Non-pigmented ciliary epithelial cell (primary cell): ENCODE data around the genes ACTR6, ARL1, DRAM1, ASCL1 and UQCC6.

- RRBS: 2% methylated on average over 8 of the region's 43 CpGs
These were observed at the start of gene ACTR6 for GRCh38 chr12:100200374-100201336. Gene ACTR6 (plus strand): TSS chr12:100200815.

DNA sequence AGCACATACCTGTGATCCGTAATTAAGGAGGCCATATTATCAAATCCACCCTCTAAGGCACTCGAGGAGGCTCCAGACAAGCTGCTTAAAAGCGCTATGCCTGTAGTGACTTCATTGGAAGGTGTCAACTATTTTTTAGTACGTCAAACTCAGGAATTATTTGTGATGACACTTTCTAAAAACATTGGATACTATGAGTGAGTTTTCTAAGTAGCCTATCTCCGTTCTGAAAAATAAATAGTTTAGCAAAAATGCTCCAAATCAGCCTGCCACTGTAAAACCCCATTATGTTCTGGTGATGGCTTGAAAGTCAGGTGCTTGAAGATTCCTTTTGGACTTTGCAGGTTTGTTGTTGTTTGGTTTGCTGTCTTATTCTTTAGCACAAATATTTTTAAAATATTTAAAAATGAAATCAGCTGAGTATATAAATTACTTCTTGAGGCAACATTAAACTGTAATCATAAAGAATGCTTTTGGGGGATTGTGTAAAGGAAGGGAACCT lies 1.1 kb downstream of the SCYL2 start:
- RRBS: no CpG with 5 or more reads among the region's 5 CpGs

GRCh38 chr12:100328903-100329404 lies 27.9 kb upstream of the SLC17A8 start:
- RRBS: no CpG with 5 or more reads among the region's 2 CpGs

DNA sequence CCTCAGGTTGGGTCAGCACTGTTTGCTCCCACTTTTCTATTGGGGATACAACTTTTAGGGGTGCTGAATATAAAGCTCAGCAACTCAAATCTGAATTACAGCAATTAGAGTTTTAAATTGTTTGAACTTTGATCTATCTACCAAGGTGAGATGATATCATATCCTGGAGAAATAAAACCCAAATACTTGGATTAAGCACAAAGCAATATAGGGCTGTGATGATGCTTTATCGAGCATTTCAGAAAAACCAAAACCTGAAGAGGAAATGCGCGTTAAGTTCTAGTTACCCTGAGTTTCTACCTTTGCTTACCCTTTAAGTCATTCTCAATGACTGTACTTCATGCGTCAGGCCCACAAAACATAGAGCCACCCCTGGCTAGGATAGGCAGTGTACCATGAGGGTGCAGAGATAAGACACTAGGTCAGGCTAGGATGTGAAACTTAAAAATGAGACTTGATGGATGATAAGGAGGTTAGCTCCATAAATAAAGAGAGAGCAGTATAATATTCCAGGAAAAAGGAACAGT lies 100.0 kb downstream of the GAS2L3 start:
- RRBS: no CpG with 5 or more reads among the region's 4 CpGs

- RRBS: 2% methylated on average over 33 of the region's 81 CpGs
These were observed 77.5 kb upstream of the ANO4 start for GRCh38 chr12:100716877-100717579.

DNA sequence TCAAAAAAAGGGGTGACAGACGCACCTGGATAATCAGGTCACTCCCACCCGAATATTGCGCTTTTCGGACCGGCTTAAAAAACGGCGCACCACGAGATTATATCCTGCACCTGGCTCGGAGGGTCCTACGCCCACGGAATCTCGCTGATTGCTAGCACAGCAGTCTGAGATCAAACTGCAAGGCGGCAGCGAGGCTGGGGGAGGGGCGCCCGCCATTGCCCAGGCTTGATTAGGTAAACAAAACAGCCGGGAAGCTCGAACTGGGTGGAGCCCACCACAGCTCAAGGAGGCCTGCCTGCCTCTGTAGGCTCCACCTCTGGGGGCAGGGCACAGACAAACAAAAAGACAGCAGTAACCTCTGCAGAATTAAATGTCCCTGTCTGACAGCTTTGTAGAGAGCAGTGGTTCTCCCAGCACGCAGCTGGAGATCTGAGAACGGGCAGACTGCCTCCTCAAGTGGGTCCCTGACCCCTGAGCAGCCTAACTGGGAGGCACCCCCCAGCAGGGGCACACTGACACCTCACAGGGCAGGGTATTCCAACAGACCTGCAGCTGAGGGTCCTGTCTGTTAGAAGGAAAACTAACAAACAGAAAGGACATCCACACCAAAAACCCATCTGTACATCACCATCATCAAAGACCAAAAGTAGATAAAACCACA lies 63.6 kb downstream of the SLC5A8 start:
- RRBS: no CpG with 5 or more reads among the region's 20 CpGs

DNA sequence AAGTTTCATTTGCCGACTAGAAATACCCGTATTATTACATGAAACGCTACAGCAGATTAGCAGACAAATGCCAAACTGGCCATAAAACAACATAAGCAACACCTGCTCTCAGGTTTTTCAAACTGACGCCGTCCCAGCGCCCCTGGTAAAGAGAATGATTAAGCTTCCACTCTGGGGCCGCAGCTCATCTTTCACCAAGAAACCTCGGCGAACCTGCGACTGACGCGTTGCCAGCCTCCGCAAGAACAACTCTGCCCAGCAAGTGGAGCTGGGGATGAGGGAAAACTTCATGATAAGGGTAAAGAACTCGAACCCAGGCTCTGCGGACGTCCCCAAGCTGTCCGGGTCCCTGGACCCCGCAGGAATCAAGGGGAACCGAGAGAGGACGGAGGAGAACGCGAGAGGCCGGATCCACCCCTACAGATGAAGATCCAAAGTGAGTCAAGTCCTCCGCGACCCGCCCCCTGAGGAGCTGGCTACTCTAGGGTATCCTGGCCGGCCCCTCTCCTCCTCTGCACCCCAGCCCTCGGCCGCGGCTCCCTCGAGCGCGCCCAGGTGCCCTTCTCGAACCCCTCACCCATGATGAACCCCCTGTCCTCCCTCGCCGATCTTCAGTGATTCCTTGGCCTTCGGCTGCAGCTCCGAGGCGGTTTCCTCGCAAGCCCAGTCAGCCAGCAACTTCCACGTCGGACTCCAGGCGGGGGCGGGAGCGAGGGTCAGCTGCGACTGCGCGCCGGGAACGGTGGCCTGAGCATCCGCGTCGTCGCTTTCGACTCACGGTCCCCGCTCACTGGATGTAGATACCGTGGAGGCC lies at the start of gene ARL1:
Gene ARL1 (minus strand): TSS at position 708 of the 814 bp plus-strand sequence.
- RRBS: 4% methylated on average over 6 of the region's 58 CpGs

DNA sequence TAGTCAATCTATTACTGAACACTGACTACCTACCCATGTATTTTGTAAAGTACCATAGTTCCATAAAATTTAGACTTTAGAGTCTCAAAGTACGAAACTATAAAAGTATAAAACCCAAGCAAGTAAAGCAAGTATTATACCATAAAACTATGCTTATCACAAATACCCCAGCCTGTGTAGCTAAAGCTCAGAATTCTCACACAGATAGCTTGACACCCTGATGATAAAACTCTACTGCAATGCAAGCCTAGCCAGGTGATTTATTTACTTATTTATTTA lies 6.7 kb upstream of the CHPT1 start:
- RRBS: no CpG with 5 or more reads among the region's 1 CpG

GRCh38 chr12:101773297-101774050 lies 34.2 kb upstream of the SYCP3 start:
- RRBS: no CpG with 5 or more reads among the region's 11 CpGs

DNA sequence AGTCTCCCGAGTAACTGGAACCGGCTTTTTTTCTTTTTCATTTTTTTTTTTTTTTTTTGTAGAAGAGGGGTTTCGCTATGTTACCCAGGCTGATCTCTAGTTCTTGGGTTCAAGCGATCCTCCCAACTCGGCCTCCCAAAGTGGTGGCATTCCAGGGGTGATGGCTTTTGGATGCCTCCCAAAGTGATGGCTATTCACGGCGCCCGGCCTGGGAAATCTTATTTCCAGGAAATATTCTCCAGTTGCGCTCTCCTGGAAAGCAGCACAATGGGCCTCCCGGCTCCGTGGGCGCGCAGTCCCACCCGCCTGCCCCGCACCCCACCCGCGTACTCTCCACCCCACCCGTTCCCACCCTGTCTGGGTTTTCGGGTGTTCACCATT lies 690 bp upstream of the DRAM1 start:
- RRBS: 22% methylated on average over 3 of the region's 19 CpGs

DNA sequence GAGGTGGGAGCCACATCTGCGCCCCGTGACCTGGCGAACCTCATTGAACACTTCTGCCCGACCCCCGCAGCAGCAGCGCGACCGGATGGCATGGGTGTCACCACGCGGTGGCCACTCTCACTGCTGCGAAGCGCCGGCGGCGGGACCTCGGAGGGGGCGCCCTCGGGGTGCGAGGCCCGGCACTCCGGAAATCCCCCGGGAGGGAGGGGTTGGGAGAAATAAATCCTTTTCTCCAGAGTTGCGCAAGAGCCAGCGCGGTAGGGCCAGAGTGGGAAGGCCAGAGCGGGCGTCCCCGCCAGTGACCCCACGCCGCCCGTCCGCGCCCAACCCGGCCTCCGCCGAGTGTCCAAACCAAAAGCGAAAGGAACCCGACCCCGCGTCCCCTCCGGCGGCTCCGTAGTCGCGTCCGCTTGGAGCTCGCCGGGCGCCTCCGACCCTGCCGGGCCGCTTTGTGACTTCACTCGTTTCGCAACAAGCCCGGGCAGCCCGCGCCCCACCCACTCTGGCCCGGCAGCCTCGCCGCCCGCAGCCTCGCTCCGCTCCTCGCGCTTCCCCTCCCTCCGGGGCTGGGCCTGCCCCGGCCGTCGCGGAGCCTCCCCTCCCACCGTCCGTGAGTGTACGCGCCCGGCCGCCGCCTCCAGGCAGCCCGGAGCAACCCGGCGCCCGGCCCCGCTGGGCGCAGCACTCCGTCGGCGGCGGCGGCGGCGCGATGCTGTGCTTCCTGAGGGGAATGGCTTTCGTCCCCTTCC lies at the start of gene DRAM1:
Gene DRAM1 (plus strand): TSS at position 500 of the 749 bp plus-strand sequence.
- RRBS: 2% methylated on average over 39 of the region's 92 CpGs

GRCh38 chr12:101878260-101878615 lies 858 bp downstream of the DRAM1 start:
- RRBS: no CpG with 5 or more reads among the region's 5 CpGs

DNA sequence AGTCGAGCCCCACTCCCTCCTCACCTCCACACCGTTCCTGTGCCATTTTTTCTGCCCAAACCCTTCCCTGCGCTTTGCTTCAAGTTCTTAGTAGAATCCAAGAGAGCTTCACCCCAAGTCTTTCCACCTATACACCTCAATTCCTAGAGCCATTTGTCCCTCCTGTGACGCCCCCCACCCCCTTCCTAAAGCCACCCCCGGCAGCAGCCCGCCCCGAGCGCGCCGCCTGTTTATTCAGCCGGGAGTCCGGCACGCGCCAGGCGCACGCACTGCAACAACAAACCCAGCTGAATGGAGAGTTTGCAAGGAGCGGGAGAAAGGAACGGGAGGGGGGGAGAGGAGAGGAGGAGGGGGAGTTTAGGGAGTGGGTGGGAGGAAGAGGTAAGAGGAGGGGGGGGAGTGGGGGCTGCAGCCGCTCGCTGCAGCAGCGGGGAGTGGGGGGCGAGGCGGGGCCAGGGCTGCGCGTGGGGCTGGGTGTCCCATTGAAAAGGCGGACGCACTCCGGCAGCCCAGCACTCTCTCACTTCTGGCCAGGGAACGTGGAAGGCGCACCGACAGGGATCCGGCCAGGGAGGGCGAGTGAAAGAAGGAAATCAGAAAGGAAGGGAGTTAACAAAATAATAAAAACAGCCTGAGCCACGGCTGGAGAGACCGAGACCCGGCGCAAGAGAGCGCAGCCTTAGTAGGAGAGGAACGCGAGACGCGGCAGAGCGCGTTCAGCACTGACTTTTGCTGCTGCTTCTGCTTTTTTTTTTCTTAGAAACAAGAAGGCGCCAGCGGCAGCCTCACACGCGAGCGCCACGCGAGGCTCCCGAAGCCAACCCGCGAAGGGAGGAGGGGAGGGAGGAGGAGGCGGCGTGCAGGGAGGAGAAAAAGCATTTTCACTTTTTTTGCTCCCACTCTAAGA lies at the start of gene ASCL1:
Gene ASCL1 (plus strand): TSS at position 512 of the 907 bp plus-strand sequence.
- RRBS: 2% methylated on average over 16 of the region's 56 CpGs

- RRBS: no CpG with 5 or more reads among the region's 17 CpGs
These were observed 61.1 kb downstream of the C12orf42 start for GRCh38 chr12:103434659-103435077.

DNA sequence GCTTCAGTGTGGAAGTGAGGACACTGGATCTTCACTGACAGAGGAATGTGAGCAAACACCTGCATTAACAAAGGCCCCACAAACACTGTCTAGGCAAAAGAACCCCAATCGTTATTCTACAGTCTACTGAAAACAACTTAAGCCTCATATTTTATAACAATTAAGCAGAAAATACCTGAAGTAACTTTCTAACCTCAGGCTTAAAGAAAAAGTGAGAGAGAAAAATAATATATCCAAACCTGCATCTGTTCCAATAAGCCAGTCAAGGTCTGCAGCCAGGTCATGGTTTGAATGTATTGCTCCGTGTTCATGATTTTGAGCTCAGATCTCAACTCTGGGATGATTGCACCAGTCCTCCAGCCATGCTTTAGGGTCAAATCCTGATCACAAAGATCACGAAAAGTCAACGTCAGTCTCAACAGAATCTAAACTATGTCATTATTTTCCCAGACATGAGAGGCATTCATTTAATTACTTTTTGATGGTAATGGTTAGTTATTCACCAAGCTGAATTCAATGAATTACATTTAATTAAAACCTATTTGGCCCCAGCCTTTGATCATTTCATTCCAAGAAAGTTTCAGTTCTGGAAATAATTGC lies 55.8 kb downstream of the NT5DC3 start:
- RRBS: no CpG with 5 or more reads among the region's 4 CpGs

GRCh38 chr12:103801974-103802925 lies 38.8 kb downstream of the NT5DC3 start:
- RRBS: no CpG with 5 or more reads among the region's 9 CpGs

- RRBS: no CpG with 5 or more reads among the region's 3 CpGs
These were observed 7.2 kb upstream of the NT5DC3 start for GRCh38 chr12:103848312-103848598.

DNA sequence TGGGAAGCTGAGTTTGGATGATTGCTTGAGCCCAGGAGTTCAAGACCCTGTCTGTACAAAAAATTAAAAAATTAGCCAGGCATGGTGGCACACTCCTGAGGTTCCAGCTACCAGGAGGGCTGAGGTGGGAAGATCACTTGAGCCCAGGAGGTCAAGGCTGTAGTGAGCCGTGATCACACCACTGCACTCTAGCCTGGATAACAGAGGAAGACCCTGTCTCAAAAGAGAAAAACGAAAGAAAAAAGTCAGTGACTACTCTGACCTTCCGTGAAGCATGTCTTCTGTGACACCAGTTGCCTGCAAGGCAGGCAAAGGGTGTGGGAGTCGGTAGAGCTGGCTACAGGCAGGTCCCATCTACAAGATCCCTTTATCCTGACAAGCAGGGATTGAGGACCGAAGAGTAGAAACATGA lies 28.8 kb upstream of the HSP90B1 start:
- RRBS: no CpG with 5 or more reads among the region's 5 CpGs

- RRBS: no CpG with 5 or more reads among the region's 4 CpGs
These were observed 9.7 kb downstream of the UQCC6 start for GRCh38 chr12:103946966-103948072.

DNA sequence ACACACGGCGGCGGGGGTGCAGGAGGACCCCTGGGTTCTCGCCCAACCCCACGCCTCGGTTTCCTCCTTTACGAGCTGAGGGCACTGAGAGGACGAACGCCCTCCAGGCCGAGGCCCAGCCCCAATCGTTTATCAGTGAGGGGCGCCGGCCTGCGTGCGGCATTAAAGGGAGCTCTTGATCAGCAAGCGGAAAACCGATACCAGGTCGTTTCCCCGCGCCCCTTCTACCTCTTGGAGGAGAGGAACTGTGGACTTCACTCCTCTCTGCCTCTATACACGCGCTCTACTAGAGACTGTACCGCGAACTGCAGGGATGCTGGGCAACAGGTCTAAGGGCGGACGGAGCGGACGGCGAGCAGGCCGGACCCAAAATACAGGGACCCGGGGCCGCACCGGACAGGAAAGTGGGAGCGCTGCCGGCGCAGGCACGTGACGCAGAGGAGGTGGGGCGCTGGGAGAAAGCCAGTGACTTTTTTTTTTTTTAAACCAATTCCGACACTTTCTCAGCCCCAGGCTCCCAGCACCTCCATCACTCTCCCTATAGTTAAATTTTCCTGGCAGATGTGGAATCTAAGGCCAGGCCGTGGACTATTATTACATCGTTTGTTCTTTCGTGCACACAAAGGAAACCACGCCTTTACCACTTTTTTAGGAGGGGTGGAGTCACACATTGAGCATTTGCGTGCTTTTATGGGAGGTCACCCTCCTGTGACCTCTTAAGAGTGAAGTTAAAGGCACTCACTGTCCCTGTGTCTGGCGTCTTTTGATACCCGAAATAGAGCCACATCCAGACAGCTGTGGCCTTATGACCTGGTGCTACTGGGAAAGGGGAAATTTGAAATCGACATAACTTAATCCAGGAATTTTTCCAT lies at the start of gene UQCC6:
Gene UQCC6 (minus strand): TSS at position 375 of the 872 bp plus-strand sequence.
- RRBS: no CpG with 5 or more reads among the region's 48 CpGs